ENCODE measurements around the genes GOLGA8J, GOLGA8Q, FAN1 and GREM1.

- PRO-cap = no peak
Observed at GRCh38 chr15:29870867-29871289, 48.6 kb upstream of the TJP1 start.

GRCh38 chr15:29888520-29889061, 66.3 kb upstream of the TJP1 start:
- PRO-cap = no peak

GRCh38 chr15:30082512-30083069, at the start of gene GOLGA8J:
Gene GOLGA8J (plus strand): TSS chr15:30082955.
- PRO-cap = no peak

DNA sequence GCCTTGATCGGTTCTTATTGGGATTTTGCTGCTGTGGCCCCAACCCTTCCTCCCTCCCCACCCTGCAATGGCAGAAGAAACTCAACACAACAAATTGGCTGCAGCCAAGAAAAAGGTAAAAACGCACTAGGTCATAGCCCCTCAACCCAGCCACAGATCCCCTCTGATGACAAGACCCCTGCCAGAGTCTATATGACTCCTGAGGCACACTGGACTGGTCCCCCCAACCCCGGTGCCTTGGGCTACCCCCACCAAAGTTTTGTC, at the start of gene GOLGA8Q:
GOLGA8Q (plus strand) TSS at position 40 of the 264 bp plus-strand sequence.
- PRO-cap = no peak

DNA sequence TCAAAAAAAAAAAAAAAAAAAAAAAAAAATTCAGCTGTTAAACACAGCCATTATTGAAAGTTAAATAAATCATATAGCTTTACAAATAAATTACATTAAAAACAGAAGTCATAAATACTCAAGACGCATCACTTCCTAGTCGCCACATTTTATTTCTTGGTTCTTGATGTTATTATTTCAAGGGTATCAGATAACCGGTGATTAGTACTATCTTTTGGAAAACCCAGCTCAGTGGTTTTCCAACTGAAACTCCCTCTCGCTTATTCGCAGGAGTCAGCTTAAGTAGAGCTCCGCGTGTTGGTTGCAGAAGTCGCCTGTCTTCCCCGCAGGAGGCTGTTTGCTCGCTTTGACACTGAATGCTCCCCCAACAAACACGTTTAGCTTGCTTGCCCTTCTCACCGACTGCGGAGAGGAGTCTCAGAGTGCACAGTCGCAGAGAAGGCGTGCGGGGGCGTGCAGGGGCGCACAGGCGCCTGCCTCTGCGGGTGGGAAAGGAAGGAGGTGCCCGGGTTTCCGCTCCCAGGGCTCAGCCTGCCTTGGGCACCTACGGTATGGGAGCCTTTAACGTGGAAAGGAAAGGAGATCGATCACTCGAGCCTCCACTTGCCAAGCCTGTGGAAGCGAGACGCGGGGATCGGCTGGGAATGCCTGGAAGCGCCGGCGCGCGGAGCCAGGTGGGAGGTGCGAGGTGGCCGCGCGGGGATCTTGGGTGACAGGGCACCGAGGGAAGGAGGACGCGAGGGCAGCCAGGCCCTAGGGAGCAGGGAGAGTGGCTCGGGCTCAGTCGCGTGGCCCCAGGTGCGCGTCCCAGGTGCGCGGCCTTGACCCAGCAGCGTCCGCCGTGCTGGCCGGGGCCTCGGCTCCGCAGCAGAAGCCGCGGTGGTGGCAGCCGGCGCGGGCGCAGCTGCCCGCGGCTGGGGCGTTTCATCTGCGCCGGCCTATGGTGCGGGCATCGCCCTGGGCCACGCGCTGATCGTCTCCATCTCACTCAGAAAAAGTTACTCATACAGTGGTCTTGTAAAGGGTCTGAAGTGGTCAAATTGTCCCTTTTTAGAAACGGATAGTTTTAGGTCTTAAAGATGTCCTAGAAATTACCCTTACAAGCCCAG, at the start of gene FAN1:
FAN1 (plus strand) TSS at position 702 of the 1,109 bp plus-strand sequence.
- PRO-cap = bidirectional peak, plus-strand start at position 715 of the sequence, minus-strand start at position 404 of the sequence

GRCh38 chr15:31147954-31148980, 46.7 kb upstream of the TRPM1 start:
- PRO-cap = no peak

- PRO-cap = no peak
Observed at GRCh38 chr15:31223890-31224453, 102.7 kb upstream of the KLF13 start.

DNA sequence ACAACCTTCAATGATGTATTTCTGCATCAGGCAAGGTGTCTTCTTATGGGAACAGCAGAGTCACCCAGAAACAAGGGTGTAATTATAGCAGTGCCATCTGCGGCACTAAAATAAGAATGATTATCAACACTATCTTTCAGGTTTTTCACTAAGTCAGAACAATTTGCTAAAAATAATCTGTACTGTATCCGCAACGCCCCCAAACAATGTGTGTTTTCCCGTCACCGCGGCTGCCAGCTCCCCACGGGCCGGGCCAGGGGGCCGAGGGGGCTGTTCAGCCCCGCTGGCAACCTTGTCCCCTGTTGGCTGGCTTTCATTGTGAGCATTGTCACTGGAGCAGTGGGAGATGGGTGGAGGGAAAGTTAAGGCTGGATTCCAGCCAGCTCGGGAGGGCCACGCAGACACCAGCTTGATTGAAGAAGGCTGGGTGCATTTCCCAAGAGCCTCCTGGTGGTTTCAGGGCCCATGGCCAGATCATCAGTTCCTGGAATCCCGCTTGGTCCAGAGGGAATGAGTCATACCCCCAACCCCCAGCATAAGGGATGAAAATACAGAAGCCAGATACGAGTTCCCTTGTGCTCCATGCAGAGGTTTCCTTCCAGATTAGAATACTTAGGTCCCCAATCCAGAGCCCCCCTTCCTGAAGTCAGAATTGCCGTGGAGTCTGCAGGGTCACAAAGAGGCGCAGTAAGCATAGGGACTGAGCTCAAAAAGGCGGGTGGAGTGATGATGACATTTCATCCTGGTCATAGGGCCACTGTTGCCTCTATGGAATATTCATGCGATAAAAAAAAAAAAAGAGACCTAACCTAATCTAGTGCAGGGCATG, 90.2 kb upstream of the KLF13 start:
- PRO-cap = no peak

- PRO-cap = no peak
Observed at GRCh38 chr15:31241846-31242293, 84.8 kb upstream of the KLF13 start.

GRCh38 chr15:31254668-31254924, 72.0 kb upstream of the KLF13 start:
- PRO-cap = no peak

- PRO-cap = no peak
Observed at GRCh38 chr15:31265181-31265748, 61.4 kb upstream of the KLF13 start.

DNA sequence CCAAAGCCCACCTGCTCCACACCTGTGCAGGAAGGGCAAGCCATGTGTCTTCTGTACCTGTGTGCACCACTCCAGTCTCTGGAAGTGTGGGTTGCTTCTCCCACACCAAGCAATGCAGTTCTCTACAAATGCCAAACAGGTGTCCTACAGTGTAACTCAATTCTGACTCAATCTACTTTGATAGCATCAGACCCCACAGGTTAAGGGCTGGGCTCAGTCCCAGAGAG, 28.9 kb upstream of the KLF13 start:
- PRO-cap = no peak

GRCh38 chr15:31301205-31301784, 25.3 kb upstream of the KLF13 start:
- PRO-cap = no peak

DNA sequence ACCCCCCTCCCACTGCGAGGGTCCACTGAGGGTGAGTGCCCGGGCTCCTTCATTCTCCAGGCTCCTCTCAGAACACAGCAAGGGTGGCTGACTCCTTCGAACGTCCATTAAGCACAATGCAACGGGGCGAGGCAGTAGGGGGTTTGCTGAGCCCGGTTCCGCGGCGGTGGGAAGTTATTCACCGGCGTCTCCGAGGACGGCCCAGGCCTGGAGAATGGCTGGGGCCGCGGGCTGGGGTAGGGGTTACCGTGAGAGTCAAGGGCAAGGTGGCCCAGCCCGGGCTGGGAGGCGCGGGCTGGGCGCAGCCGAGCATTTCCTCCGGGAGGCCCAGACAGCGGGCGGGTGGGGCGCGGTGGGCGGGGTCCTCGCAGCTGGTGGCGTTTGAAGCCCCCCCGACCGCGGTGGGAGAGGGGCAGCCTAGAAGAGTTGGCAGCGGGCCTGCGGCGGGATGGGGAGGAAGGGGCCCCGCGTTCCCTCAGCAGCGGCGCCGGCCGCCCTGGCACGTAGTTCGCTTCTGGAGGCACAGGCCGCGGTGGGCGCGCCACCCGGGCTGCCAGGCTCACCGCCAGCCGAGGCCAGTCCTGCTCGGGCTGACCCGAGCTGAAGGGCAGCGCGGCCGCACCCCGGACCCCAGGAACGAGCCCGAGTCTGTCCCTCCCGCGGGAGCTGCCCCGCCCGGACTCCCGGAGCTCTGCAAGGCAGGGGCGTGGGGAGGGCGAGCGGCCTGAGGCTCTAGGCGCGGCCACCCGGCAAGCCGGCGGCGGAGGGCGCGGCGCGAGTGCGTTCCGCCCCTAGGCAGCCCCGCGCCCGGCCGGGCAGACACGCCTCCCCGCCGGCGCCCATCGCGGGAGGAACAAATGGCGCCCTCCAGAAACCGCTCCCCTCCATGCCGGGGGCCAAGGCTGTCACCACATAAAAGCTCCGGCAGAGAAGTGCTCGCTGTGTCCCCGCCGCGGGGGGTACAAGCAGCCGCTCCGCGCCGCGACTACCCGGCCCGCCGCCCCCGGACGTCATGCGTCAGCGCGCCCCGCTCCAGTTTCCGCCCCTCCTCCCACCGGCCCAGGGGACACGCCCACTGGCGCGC, 829 bp upstream of the KLF13 start:
- PRO-cap = bidirectional peak, plus-strand start at position 506 of the sequence, minus-strand start at position 109 of the sequence; bidirectional peak, plus-strand start at position 752 of the sequence, minus-strand start at position 682 of the sequence; bidirectional peak, plus-strand start outside the sequence, minus-strand start at position 1,014 of the sequence

GRCh38 chr15:31329125-31329541, 2.5 kb downstream of the KLF13 start:
- PRO-cap = no peak

DNA sequence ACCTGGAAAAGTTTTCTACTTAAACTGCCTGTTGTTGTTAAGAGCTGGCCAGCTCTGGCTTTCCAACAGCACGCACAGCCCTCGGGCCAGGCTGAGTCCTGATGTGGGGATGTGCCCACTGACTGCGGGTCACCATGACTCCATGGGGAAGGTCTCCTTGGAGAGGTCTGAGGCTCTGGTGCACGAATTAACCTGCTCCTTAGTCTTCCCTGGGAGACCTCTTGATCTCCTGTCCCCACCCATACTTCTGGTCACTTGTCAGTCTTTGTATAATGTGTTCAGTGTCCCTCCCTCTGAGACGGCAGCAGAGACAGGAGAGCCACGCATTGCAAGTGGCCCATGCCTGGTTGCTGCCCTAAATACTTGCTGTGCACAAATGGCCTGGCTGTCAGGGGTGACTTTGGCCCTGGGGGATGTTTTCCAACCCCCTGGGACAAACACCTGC, 17.0 kb downstream of the KLF13 start:
- PRO-cap = no peak

DNA sequence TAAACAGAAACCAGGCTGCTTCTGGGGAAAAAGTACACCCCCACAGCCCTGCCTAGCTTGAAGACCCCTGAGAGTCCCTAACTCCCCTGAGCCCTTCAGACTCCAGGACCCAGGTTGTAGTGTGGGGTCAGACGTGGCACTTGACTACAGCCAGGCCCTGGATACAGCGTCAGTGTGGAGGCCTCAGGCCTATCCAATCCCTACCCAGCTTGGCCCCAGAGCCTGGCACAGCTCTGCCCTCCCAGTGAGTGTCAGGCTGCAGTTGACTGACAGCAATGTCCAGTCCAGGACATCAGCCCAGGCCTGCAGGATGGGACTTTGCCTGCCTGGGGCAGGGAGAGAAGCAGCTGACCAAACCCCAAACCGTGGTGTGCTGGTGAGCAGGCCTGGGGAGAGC, 27.3 kb downstream of the KLF13 start:
- PRO-cap = no peak

DNA sequence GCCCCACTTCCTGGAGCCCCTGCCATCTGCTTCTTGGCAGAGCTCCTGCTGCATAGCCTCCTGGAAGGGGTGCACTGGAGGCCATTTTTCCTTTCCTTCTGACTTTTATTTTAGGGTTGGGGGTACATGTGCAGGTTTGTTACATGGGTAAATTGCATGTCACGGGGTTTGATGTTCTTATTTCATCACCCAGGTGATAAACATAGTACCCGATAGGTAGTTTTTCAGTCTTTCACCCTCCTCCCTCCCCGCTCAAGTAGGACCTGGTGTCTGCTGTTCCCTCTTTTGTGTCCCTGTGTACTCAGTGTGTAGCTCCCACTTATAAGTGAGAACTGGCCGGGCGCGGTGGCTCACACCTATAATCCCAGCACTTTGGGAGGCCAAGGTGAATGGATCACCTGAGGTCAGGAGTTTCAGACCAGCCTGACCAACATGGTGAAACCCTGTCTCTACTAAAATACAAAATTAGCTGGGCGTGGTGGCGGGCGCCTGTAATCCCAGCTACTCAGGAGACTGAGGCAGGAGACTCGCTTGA, 29.4 kb downstream of the KLF13 start:
- PRO-cap = no peak

DNA sequence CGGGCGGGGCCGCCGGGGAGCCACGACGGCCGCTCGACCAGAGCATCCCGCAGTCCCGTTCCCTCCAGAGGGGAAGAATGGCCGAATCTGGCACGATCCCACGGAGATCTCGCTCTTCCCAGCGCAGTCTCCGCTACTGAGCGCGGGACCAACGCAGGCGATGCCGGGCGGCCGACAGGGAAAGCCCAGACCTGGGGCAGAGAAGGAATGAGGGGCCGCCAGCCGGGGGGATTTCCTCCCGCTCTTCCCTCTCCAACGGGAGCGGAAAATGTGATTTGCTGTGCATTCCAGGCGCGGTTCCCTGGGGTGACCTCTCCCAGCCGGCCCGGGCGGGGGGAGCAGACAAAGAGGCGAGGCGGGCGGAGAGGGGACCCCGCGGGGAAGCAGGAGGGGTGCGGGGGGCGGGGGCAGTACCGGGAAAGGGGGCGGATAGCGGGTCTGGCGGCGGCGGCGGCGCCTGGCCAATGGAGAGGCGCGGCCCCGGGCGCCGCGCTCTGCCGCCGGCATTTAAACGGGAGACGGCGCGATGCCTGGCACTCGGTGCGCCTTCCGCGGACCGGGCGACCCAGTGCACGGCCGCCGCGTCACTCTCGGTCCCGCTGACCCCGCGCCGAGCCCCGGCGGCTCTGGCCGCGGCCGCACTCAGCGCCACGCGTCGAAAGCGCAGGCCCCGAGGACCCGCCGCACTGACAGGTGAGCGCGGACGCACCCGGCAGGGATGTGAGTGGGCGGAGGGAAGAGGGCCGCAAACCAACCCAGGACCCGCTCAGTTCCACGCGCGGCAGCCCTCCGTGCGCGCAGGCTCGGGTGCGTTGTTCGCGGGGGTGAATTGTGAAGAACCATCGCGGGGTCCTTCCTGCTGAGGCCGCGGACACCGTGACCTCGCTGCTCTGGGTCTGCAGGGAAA, at the start of gene GREM1:
GREM1 (plus strand) TSS at position 536 of the 907 bp plus-strand sequence.
- PRO-cap = unidirectional peak, minus-strand start at position 135 of the sequence; bidirectional peak, plus-strand start at position 536 of the sequence, minus-strand start at position 209 of the sequence; unidirectional peak, plus-strand start at position 769 of the sequence

GRCh38 chr15:32732628-32733891, 15.3 kb downstream of the GREM1 start:
- PRO-cap = no peak